Measurements from ENCODE around the genes ZNF416, ZNF274 and SLC27A5.

DNA sequence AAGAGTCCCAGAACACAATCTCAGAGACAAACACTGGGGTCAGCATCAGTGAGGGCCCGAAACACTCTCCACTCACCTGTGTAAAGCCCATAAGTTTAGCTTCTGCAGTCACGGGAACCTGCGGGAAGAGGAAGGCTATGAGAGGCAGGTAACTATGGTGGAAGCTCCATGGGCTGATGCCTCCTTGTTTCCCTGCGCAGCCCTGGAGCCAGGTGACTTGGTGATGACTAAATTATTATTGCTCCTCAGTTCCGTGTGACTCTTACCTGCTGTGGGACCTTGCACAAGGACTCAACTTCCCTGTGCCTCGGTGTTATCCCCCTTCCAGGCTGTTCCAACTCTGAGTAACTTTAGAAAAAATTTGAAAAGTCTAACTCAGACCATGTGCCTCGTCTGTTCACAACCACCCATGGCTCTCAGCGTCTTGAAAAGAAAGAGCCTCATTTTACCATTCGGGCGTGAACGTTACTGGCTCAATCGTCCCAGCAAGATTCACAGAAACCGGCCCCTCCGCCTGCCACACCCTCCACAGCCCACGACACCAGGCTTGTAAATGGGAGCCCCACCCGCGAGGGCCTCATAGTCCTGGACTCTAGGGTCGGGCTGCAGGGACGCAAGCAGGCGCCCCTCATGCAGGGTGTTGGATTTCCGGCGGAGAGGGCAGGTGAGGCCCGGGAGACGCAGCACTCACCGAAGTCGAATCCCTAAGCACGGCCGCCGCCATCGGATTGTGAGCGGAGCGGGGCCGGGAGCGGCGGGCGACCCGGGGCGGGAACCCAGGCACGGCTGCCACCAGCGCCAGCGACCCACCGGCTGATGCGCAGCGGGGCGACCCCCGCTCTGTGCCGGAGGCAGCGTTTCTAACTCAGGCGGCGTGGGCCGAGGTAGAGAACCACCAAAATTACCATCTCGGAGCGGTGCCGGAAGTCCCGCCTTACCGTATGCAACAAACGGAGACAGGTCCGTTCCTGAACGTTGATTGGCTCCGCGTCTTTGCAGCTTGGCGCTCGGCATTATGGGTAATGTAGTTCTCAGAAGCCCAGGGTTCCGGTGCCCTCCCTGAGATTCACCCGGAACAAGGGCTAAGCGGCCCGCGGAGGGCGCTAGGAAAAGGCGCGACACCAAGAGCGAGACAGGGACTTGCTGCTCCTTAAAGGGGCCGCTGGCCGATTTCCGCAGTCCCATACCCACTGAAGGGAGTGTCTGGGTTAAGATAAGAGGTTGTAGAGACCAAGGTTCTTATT, at the start of gene ZNF416:
ZNF416 (minus strand) TSS at position 931 of the 1,244 bp plus-strand sequence.
- RRBS, result 2% methylated on average over 24 of the region's 75 CpGs

DNA sequence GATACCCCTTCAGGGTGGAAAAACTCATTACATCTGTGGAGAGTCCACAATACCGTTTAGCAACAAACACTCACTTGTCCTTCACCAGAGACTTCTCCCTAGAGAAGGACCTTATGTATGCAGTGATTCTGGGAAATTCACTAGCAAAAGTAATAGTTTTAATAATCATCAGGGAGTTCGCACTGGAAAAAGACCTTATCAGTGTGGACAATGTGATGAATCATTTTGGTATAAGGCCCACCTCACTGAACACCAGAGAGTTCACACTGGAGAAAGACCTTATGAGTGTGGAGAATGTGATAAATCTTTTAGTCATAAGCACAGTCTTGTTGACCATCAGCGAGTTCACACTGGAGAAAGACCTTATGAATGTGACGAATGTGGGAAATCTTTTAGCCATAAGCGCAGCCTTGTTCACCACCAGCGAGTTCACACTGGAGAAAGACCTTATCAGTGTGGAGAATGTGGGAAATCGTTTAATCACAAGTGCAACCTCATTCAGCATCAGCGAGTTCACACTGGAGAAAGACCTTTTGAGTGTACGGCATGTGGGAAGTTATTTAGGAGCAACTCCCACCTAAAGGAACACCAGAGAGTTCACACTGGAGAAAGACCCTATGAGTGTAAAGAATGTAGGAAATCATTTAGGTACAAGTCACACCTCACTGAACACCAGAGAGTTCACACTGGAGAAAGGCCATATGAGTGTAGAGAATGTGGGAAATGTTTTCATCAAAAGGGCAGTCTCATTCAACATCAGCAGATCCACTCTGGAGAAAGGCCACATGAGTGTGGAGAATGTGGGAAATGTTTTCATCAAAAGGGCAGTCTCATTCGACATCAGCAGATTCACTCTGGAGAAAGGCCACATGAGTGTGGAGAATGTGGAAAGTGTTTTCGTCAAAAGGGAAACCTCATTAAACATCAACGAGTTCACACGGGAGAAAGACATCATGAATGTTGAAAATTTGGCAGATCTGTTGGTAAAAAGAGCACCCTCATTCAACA, 7.4 kb downstream of the ZNF776 start:
- RRBS, result no CpG with 5 or more reads among the region's 13 CpGs

- RRBS, result no CpG with 5 or more reads among the region's 7 CpGs
These were observed 19.0 kb downstream of the ZNF552 start for GRCh38 chr19:57795341-57796441.

- RRBS, result no CpG with 5 or more reads among the region's 8 CpGs
These were observed 3.5 kb downstream of the ZNF606 start for GRCh38 chr19:57998987-57999638.

DNA sequence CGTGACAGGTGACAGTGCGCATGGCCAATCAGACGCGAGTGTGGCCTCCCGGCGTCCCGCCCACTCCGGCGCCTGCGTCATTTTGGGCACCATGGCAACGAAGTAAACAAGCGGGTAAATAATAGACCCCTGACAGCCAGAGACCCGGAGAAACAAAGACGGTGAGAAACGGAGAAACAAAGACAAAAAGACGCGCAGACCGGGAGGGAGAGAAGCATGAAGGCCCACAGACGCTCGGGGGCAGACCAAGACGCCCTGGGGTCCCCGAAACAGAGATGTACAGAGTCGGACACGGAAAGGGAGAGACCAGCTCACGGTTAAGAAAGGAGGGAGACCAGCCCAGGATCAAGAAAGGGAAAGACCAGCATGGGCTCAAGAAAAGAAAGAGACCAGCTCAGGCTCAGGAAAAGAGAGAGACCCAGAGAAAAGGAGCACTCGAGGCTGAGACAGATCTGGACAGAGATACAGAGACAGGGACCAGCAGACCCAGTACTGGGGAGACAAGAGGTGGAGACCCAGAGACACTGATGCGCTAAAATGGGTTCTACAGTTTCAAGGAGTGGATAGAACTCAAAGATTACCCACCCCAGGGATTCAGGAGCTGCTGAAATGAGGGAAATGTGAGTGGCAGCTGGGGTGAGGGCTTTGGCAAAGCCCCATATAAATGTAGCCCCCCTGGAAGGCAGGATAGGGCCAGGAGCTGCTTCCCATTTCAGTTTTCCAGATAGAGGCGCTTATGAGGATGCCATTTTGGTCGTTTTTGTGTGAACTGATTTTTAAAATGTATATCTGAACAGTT, 496 bp upstream of the ZSCAN18 start:
- RRBS, result 6% methylated on average over 12 of the region's 29 CpGs

GRCh38 chr19:58182505-58183549, at the start of gene ZNF274:
ZNF274 (plus strand) TSS chr19:58183061.
- RRBS, result 0% methylated on average over 4 of the region's 77 CpGs

GRCh38 chr19:58396048-58396751, 744 bp downstream of the RNF225 start:
- RRBS, result 12% methylated on average over 50 of the region's 90 CpGs

- RRBS, result no CpG with 5 or more reads among the region's 7 CpGs
These were observed 1.5 kb upstream of the ZNF446 start for GRCh38 chr19:58474576-58475054.

DNA sequence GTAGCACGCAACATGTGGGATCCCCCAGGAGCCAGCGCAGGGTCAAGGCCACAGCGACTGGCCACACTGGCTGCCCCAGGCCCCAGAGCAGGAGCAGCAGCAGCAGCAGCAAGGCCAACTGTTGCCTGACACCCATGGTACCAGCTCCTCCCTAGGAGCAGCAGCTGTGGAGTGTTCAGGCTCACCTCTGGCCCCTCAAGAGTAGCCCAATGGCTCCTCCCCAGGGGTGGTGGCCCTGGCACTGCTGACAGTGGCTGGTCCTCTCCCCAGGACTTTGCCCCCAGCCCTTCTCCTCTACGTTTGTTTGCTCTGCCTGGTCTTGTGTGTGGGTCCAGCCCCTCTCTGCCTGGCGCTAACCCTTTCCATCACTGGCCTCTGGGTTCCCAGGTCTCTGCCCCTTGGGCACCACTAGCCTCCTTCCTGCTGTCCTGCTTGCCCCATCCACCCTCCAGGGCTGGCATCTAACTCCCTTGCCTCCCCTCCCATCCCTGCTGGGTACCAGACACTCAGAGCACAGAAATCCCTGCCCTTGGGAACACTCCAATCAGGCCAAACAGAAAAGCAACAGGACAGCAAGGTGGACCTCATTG, at the start of gene SLC27A5:
SLC27A5 (minus strand) TSS at position 173 of the 590 bp plus-strand sequence.
- RRBS, result no CpG with 5 or more reads among the region's 5 CpGs